Rectum (tissue), 1 donor: ENCODE measurements around a stretch of chr9.

GRCh38 chr9:120648045-120648868 is 66.0 kb downstream of the MEGF9 start:
- PRO-cap: no peak

DNA sequence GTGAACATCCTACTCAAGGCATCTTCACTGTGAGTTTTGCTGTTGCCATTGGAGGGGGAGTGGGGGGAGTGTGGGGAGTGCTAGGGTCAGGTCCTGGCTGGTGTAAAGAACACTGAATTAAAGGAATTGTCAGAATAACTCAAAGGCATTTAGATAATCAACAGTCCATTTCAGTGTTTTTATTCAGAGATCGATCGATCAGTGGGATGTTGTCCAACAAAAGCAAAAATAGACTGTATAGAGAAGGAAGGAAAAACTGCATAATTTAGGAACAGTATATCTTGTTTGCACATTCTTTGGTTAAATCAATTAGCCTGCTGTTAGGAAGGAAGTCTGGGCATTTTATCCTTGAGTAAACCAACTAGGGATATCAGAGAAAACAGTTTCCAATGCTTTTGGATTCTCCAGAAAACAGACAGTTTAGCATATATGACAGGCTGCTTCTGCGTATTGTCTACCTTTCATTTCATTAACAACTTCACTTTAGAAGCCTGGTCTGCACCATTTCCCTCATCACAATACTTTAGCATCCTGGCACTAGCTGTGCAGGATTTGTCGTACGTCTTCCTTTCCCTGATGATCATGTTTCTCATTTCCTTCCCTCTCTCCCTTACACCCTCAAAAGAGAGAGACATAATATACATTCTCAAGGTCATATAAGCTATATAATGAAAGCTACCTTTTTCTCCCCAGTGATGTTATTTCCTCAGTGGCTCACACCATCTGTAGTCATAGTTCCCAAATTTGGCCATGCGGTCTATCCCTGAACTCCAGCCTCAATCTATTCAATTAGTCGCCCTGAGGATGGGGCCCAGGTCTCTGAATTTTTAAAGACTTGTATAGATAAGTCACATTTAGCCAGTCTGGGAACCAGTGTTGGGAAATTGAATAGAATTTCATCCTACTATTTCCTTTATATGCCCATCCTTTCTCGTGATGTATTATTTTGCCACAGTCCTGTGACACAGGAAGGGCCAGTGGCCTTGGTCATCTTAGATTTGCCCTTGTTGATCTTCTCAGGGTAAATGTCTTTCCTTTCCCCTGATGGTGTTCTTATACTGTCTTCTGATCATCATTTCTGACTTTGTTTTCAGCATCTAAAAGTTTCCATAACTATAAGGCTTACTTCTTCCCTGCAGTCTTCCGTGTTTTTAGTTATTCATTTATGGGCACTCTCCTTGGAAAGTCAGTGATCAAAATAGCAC is 5.0 kb upstream of the PSMD5 start:
- PRO-cap: no peak

DNA sequence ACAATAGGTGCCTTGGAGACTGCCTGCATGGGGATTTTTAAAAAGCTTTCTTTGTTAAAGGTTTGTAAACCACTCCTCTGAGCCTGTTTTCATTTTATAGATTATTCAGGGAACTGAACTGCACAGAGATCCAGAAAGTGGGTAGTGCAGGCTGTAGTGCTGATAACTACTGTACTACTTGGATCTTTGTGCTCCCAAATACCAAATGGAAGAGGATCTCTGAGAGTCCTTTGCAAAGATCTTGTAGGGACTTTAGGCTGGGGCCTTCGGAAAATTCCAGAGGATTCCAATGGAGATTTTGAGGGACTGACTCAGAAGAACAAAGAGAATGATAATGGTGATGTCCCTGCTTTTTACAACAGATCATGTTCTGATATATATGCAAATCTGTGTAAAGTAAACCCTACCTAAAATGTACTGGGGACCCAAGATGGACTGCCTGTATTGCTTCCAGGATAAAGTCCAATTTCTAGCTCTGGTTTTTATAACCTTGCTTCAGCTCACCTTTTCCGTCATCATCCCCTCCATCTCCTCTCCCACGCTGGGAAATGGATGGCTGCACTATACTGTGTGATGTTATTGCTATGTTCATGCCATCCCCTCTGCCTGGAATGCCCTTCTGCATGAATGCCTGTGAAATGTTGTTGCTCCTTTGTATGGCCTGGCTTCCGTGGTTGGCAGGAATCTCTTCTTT is 9.6 kb upstream of the PSMD5 start:
- PRO-cap: no peak

DNA sequence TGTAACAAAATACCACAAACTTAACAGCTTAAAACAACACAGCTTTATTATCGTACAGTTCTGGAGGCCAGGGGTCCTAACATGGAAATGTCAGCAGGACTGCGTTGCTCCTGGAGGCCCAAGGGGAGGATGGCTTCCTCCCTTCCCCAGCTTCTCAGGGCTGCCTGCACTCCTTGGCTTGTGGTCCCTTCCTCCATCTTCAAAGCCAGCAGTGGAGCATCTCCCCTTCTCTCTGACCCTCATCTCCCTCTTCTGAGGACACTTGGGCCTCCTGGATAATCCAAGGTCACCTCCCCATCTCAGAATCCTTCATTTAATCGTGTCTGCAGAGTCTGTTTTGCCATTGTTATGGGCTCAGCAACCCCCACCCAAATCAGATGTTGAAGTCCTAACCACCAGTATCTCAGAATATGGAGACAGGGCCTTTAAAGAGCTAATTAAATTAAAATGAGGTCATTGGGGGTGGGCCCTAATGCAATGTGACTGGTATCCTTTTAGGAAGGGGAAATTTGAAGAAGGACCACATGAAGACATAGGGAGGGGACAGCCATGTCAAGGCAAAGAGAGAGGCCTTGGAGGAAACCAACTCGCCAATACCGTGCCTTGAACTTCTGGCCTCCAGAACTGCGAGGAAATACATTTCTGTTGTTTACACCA is 9.0 kb downstream of the TRAF1 start:
- PRO-cap: no peak

DNA sequence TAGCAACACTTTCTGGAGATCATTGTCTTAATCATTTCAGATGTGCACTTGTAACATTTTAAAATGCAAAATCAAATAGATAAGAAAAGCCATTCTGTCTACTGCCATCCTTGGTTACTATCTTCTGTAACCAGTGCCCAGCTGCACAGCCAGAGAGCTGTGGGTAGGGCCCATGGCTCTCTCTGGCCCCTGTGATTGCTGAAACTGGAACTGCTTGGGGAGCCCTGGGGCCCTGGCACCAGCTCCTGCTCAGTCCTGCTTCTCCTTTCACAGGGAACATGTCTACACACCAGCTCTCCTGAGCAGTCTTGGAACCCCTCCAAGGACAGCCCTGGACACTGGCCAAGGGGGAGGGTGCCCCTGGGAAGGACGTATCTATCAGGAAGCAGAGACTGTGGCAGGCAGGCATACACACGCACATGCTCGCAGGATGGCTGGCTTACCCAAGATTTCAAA is 8.7 kb upstream of the TRAF1 start:
- PRO-cap: bidirectional peak, plus-strand start at position 388 of the sequence, minus-strand start at position 269 of the sequence

DNA sequence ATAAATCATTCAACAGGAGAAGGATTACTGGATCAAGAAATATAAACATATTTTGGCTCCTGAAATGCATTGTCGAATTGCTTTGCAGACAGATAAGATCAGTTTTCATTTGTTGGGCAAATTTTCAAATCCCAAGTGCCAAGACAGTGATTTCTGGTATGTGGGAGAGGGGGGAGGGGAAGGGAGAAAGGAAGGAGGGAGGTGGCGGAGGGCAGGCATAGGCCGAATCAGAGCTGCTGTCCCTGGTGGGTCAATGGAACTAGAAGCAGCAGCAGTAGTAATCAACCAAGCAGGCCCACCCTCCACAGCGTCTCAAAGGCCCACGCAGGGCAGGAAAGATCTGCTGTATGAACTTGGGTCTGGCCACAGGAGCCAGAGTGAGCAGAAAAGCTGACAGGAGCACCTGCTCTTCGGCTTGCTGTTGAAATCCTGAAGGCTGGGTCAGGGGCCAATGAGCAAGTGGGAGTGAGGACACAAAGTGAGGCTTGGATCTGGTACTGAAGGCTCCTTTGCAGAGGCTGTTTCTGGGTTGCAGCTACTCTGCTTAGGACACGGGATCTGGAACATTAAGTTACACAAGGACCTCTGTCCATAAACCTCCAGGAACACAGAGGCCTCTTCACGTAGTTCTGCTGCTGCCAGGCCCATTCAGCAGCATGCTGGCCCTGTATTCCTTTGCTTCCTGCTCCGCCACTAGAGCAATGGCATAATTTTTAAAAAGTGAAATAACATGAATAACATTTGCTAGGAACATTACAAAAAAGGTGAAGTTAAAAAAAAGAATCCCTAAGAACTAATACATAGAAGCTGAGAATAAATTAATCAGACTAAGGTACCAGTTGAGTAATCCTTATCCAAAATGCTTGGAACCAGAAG is 16.0 kb upstream of the TRAF1 start:
- PRO-cap: no peak

GRCh38 chr9:121073810-121074205 is 947 bp upstream of the CNTRL start:
- PRO-cap: no peak

DNA sequence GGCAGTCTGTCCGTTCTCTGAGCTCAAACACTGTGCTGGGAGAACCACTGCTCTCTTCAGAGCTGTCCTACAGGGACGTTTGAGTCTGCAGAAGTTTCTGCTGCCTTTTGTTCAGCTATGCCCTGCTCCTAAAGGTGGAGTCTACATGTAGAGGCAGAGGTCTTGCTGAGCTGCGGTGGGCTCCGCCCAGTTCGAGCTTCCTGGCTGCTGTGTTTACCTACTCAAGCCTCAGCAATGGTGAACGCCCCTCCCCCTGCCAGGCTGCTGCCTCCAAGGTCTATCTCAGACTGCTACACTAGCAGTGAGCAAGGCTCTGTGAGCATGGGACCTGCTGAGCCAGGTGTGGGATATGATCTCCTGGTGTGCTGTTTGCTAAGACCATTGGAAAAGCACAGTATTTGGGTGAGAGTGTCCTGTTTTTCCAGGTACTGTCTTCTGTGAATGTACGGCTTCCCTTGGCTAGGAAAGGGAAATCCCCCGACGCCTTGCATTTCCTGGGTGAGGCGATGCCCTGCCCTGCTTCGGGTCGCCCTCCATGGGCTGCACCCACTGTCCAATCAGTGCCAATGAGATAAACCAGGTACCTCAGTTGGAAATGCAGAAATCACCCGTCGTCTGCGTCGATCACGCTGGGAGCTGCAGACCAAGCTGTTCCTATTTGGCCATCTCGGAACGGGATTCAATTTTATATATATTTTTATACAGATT is 58.5 kb downstream of the CNTRL start:
- PRO-cap: no peak

DNA sequence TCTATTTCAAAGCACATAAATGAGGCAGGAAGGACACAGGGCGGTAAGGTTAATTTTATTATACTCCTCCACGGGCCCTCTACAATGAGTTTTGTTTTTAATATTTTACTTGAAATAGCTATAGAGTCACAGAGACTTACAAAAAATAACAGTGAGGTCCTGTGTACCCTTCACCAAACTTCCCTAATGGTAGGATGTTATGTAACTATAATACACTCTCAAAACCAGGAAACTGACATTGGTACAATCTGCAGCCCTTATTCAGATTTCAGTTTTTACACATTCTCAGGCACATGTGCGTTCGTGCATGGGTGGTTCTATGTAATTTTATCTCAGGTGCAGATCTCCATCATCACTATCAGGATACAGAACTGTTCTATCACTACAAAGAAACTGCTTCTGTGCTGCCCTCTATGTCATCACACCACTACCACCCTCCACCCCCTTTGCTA is 16.5 kb downstream of the RAB14 start:
- PRO-cap: no peak

DNA sequence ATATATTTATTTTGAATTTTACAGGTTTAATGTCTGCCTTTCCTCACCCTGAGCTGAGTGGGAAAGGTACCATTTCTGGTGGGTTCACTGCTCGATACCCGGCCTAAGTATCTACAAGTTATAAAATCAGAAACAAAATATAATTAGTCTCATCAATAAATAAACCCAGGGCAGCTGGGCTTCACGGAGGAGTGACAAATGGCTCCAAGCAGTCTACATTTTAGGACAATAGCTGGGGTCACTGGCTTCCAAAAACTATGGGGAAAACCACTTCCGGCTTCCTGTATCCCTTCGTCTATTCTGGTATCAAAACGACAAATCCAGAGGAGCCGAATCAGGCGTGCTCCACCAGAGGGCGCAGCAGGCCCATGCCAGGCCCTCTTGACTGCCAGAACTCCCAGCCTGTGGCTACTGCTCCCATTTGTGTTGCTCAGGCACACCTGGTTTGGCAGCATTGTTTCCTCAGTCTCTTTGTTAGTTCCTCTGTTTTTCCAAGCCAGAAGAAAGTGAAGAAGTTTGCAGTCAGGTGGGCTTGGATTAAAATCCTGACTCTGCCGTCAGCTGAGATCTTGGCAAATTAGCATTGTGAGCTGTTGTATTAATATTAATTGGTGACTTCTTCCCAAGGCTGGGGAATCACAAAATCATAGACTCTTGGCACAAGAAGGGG is 11.5 kb upstream of the RAB14 start:
- PRO-cap: no peak

- PRO-cap: unidirectional peak, minus-strand start at chr9:121278559
Observed at GRCh38 chr9:121278354-121279283, 10.7 kb downstream of the GSN start.

DNA sequence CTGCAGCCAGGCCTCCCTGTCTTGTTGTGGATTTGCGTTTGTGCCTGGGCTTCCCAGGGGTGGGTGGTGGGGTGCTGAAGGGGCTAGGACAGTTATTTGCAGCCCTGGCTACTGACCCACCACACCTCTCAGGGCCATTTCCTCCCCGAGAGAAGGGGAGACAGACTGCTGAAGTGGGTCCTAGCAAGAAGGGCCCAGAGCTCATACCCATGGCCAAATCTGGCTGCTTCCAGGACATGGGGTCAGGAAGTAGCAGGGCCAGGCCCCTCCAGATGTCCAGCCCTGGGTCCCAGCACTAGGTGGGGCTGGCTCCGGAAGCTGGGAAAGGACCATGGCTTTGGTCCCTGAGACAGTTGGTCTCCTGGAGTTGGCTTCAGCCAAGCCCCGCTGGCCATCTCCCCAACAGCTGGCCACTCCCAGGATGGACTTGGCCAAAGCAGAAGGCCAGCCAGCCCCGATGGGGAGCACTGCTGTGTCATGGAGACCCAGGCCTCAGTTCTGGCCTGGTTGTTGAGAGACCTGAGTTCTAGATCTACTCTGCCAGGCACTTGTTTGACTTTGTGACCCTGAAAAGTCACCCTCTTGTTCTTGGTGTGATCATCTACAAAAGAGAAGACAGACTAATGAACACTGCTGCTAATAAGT is 26.4 kb downstream of the GSN start:
- PRO-cap: no peak

DNA sequence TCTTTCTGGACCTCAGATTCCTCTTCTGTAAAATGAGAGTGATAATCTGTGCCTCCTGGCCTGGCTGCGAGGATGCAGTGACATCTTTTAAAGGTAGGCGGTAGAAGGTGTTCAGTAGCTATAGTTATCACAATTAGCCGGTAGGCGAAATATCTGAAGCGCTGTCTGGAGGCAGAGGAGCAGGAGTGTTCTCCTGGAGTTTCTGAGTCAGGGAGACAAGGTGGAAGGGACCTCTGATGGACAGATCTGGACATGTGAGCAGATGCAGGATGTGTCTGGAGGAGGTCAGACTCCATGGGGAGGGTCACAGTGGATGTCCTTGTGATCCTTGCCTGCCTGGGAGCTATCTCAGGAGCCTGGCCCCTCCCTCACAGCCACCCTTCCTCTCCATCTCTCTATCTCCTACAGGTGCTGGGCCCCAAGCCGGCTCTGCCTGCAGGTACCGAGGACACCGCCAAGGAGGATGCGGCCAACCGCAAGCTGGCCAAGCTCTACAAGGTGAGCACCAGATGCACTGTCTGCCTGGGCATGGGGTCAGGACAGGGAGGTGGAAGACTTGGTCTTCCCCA is 45.6 kb downstream of the GSN start:
- PRO-cap: no peak

DNA sequence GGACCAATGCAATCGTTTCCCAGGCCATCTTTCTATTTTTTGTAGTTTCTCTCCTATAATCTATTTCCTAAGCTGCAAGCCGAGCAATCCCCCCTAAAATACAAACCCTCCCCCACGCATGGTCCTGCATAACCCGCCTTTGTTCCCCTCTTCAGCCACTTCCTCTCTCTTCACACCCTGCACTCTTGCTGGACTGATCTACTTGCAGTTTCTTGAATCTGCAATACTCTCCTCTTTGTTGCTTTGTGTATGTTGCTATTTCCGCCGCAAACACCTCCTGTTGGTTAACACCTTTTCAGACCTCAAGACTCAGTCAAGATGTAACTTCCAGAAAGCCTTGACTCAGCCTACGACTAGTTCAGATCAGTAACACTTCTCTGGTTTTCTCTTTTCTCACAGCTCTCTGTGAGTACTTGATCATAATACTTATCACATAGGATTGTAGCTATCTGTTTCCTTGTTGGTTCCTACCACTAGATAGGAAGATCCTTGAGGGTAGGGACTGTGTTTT is 16.4 kb downstream of the STOM start:
- PRO-cap: no peak

DNA sequence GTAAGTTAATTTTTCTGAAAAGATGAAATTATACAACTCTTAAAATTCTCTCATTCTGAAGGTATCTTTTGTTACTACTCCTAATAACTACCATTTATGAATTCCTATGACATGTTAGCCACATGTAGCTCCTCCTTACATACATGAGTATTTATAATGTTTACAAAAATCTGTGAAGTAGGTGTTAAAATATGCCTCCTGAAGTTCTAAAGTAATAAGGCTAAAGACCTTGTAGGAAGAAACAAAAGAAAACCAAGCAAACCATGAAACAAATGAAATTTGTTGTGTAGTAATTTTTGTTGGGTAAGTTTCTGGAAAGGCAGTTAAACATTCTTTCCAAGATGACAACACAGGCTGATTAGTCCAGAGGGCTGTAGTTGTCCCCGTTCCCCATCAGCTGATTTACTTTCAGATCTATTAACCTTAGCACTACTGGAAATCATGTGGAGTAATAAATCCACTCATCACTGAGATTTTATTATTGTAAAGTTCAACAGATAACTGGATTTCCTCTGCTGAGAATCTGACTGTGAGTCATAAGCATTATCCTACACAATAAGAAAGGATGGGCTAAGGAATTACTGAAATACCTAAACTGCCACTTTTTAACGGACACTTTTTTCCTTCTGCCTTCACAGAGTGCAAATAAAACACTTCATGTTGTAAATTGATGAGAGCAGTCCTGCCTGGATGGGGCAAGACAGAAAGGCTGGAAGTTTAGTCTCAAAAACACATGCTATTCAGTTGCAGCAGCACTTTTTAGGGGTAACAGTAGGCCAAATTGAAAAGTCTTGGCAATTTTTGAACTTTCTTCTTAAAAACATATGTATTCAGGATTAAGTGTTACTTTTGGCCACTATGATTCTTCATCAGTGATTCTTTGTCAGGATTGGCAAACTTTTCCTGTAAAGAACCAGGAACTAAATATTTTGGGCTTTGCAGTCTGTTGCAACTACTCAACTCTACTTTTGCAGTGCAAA is 7.2 kb downstream of the STOM start:
- PRO-cap: no peak

GRCh38 chr9:121498333-121499193 is 1.1 kb downstream of the GGTA1 start:
- PRO-cap: bidirectional peak, plus-strand start at chr9:121498427, minus-strand start at chr9:121498248

- PRO-cap: no peak
Observed at GRCh38 chr9:121499194-121499634, 430 bp downstream of the GGTA1 start.

GRCh38 chr9:121545942-121546423 is 46.3 kb upstream of the GGTA1 start:
- PRO-cap: unidirectional peak, plus-strand start at chr9:121546255

GRCh38 chr9:121619831-121620510 is 31.5 kb upstream of the DAB2IP start:
- PRO-cap: bidirectional peak, plus-strand start at chr9:121620326, minus-strand start at chr9:121620170

DNA sequence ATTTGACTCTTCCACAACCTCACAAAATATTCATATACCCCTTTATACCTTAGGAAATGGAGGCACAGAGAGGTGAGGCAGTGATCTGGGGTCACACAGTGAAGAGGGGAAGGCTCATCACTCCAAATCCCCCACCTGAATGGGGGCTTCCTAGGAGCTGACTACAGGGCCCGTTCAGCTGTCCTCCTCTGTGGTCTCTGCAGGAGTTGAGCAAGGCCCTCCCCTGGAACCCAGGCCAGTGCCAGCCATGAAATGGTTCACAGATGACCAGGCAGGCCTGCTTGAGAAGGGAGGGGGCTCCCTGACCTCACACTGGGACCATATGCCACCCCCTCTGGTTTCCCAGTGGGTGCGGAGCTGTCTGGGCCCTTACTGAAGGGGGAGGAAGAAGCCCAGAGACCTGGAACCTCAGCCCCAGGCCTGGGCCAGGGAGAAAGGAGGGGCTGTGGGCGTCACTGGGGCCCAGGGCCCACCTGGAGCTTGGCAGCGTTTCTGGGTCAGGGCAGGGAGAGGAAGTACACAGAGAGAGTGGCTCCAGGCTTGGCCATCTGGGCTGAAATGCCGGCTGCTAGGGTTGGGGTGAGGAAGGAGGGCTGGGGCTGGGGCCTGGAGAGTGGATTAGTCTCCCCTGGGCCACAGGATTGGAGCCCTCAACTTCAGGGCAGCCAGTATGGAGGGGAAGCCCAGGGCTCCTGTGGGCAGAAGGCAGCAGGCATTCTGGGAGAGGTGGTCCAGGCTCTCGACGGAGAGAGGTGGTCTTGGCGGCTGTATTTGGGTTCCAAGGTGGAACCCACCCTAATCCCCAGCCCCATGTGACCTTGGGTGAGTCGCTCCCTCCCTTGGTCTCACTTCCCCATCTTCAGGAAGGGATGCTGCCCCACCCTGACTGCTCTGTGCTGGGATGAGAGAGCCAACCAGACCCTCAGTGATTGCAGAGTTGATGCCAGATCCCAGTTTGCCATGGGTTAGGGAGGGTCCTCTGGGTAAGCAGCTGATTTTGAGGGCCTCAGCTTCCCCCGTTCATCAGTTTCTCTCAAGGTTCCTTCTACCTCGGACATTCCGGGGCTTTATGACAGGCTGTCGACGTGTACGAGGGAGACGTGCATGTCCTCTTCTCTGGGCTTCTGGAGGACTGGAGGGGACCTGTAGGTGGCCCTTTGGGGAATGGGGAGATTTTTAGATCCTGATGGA is 6.3 kb upstream of the DAB2IP start:
- PRO-cap: no peak